ENCODE measurements around the gene H2BC17.

GRCh38 chr6:26296691-26297402 lies 11.5 kb upstream of the H4C8 start:
- RRBS: no CpG with 5 or more reads among the region's 4 CpGs

DNA sequence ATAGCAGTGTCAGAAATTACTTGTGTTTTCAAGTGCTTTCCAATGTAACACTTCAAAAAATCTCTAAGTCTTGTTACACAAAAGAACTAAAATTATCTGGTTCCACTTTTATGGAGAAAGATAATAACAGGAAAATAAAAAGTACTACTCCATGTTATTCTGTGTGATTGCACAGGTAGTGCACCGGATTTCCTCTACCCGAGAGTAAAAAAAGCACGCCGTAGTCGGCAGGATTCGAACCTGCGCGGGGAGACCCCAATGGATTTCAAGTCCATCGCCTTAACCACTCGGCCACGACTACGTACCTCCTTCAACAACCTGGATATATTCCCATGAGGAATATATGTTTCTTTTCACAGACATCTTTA lies 27.0 kb upstream of the H4C8 start:
- RRBS: no CpG with 5 or more reads among the region's 12 CpGs

DNA sequence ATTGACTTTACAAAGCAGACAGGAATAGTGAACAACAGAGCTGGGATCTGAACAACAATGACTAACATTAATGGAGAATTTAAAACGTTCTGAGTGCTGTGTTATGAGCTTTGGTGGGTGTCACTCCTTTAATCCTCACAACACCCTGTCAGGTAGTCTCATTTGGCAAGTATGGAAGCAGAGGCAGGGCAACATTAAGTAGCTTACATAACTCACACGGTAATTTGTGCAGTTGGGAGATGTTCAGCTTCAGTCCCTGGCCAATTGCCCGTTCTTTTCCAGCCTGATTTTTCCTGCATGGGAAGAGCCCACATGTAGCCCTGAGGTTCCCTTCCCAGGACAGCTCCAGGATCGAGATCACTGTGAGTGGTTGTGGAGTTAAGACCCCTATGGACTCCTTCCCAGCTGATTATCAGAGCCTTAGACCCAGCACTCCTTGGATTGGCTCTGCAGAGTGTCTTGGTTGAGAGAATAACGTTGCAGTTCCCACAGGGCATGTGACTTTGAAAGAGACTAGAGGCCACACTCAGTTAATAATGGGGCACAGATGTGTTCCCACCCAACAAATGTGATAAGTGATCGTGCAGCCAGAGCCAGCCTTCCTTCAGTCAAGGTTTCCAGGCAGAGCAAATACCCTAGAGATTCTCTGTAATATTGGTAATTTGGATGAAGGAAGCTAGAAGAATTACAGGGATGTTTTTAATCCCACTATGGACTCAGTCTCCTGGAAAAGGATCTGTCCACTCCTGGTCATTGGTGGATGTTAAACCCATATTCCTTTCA lies 5.3 kb upstream of the BTN2A2 start:
- RRBS: no CpG with 5 or more reads among the region's 6 CpGs

DNA sequence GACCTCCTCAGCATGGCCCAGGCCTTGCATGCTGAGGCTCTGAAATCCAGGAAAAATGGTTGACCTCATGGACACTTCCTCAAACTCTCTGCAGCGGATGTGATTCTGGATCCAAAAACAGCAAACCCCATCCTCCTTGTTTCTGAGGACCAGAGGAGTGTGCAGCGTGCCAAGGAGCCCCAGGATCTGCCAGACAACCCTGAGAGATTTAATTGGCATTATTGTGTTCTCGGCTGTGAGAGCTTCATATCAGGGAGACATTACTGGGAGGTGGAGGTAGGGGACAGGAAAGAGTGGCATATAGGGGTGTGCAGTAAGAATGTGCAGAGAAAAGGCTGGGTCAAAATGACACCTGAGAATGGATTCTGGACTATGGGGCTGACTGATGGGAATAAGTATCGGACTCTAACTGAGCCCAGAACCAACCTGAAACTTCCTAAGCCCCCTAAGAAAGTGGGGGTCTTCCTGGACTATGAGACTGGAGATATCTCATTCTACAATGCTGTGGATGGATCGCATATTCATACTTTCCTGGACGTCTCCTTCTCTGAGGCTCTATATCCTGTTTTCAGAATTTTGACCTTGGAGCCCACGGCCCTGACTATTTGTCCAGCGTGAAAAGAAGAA lies 11.1 kb downstream of the BTN3A1 start:
- RRBS: no CpG with 5 or more reads among the region's 8 CpGs

GRCh38 chr6:26430646-26431397 lies 9.5 kb upstream of the BTN3A3 start:
- RRBS: no CpG with 5 or more reads among the region's 8 CpGs

- RRBS: no CpG with 5 or more reads among the region's 2 CpGs
These were observed 692 bp upstream of the BTN3A3 start for GRCh38 chr6:26439652-26439971.

DNA sequence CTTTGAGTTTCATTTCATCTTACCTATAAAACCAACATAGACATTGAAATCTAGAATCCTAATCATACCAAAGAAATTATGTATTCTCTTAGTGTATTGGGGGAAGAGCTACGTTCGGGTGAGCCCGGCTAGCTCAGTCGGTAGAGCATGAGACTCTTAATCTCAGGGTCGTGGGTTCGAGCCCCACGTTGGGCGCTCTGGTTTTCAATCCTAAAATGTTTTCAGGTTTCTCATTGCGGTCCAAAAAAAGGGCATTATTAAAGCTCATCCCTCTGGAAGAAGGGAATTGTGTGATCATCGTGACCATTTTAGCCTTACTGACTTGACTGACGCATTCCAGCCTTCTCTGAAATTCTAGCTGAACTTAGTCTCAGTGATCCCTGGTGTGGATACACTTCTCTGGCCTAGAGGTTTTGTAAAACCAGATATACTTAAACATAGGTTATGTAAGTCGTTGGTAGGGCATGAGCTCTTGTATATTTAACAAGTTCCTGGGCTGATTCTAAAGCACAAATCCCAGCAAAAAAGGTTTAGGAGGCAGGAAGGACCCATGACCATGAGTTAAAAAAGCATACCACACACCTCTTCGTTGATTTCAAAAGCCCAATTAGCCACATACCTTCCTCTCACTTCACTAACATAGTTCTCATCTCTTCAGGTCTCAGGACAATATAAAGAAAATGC lies 18.4 kb downstream of the HMGN4 start:
- RRBS: no CpG with 5 or more reads among the region's 13 CpGs

DNA sequence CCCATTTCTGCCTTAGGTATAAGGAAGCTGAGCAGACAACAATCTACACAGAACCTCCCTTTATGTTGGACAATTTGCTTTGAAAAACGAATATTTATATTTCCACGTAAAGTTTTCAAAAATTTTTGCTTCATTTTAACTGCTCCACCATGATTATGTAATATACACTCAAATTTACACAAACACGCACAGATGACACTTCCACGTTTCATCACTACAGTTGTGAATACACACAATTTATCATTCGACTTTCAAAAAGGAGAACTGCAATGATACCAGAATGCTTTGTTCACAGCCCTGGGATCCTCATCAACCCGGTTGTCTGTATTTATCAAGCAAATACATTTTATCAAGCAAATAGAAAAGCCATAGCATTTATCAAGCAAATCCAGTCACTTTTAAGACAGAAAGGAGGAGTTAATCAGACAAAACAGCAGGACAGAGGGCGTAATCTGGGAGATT lies 20.4 kb upstream of the ABT1 start:
- RRBS: no CpG with 5 or more reads among the region's 7 CpGs

DNA sequence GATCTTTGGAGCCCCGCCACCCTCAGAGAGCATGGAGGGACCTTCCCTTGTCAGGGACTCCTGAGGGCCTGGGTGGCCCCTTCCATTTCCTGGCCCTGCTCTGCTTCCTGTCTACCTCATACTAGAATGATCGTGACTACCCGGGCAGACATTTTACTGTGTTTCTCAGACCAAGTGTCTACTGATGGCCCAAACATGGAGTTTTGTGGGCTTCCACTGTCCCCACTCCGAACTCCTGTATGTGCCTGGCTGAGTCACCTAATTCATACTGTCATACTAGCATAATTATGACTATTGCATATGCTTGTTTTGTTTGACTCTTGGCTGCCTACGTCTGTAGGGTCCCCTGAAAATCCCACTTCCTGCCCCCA lies 1.8 kb downstream of the ABT1 start:
- RRBS: no CpG with 5 or more reads among the region's 5 CpGs

DNA sequence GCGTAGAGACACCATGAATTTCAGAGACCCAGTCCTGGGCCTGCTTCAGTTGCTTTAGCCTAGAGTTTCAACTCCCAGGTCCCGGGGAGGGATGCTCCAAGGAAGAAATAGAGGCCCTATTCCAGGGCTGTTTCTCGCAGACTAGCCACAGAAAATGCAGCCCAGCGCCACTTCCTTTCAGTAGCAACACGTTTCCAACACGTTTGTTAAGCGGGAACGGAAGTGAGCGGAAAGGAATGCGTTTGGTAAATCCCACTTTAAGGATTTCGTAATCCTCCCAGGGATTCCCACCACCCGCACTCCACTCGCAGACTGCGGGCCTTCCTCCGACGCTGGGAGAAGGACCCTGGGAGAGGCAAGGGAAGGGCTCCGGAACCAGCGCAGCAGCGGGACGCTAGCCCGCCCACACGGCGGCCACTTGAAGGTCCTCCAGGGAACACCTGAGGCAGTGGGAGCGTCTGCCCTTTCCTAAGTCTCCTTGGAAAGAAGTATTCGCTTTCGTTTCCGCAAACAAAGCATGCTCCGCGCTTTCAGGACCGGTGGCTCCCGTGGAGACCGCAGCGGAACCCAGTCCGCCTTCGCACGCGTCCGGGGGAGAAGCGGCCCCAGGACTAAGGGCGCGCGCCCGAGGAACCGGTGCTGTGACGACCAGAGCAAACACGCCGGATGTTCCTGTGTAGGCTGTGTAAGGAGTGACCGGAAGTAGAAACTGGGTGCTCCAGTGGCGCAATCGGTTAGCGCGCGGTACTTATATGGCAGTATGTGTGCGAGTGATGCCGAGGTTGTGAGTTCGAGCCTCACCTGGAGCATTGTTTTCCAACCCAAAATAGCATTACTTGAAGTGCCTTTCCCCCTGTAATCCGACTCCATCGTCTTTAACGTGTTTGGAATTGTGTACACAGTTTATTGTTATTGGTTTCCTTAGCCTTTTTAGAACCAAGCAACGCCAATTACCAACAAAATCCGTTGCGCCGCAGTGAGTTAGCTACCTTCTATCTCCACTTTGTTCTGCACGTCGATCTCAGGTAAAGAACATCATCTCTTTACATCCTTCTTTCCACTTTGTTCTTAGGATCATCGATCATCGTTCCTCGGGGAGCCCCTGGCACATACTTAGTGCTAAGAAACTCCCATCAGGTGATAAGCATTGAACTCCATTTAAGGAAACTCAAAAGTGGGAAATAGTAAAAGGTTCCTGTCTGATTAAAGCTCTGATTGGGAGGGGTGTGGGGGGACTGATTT lies 112.5 kb downstream of the H2BC11 start:
- RRBS: 36% methylated on average over 15 of the region's 68 CpGs

GRCh38 chr6:27138117-27138958 lies 744 bp upstream of the H4C9 start:
- RRBS: no CpG with 5 or more reads among the region's 4 CpGs

DNA sequence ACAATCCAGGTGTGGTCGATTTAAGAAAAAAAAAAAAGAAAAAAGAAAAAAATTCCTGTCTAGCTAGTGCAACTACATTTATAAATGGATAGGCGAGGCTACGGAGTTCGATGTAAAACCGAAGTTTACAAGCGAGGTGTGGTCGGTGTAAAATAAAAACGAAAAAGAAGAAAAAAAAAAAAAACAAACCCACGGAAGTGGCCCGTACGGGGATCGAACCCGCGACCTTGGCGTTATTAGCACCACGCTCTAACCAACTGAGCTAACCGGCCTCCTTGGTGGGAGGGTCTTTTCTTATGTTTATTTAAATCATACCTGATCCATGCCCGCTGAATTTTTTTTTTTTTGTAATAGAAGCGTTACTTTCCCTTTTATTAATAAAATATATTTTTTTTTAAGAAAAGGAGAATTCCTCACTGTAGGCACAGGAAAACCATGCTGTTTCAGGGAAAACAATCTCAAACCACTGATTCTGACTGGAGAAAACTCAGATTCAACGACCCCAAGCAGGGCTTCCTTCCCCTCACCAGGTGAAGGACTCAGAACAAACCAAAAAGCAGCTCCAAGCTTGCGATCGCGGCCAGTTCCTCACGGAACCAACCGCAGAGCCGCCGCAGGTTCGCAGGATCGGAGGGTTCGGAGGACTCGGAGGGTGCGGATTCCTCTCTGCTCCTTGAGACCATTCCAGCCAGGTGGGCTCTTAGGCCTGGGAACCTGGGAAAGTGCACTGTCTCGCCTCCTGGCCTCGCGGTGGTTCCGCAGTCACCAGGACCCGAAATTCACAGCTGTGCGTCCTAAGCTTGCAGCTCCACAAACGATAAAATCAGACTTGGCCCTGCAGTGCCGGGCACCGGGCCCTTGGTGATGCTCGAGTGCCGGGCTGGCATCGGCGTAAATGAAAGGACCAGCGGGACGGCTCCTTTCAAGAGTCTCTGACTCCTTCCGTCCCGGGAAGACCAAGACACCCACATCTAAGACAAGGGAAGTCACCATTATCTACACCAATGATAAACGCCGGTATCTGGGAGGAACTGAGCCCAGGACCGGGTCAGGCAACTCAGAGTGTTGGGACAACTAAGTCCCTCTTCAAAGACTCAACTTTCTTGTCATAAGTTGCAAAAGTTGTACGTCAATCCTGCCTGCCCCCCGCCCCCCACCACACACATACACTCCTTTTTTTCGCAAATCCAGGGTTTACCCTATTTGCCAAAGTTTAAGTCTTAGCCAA lies 30.5 kb downstream of the H2AC12 start:
- RRBS: 3% methylated on average over 8 of the region's 55 CpGs

GRCh38 chr6:27479744-27479850 lies 6.7 kb upstream of the ZNF184 start:
- RRBS: no CpG with 5 or more reads among the region's 1 CpG

- RRBS: no CpG with 5 or more reads among the region's 14 CpGs
These were observed 89.0 kb upstream of the ZNF184 start for GRCh38 chr6:27561887-27562330.

DNA sequence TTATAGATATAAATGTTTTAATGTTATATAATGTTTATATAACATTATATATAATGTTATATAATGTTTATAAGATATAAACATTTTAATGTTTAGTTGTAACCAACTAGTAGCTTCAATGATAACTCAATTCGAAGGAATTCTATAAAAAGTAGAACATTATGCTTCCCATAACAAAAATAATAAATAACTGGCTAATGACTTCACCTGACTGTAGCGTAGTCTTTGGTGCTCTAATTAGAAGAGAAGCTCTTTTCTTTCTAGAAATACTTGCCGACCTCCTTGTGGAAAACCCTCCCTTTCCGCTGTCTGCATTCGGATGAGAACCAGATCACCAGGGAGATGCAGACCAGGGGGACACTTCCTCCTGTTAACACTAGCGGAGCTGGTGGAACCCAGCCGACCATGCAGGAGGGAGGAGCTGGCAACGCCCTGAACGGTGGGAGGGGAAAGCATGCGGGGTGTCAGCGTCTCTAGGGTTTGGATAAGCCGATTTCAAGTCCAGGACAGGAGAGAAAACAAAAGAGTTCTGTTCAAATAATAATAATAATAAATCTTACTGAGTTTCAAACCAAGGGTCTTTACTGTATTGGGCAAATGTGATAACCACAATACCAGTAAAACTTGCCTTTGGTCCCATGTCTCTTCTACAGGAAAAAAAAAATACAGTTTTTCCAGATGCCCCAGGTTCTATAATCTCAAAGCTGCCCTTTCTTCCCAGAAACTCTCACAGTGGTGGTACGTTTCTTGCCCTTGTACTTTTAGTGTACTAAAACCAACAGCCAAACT lies 53.7 kb downstream of the H2BC13 start:
- RRBS: no CpG with 5 or more reads among the region's 13 CpGs

DNA sequence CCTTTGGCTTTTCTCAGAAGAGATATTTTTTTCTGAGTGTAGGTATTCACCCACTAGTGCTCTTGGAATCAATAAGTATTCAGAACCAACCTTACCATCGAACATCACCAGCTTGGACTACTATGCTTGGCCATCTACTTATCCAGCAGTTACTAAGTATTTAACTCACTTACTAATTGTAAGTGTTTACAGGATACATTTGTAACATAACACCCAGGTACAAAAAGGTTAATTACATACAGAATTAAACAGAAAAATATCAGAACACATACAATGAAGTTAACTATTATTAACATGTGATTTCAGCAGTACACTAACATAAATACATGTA lies 1.4 kb downstream of the H2AC14 start:
- RRBS: no CpG with 5 or more reads among the region's 1 CpG

DNA sequence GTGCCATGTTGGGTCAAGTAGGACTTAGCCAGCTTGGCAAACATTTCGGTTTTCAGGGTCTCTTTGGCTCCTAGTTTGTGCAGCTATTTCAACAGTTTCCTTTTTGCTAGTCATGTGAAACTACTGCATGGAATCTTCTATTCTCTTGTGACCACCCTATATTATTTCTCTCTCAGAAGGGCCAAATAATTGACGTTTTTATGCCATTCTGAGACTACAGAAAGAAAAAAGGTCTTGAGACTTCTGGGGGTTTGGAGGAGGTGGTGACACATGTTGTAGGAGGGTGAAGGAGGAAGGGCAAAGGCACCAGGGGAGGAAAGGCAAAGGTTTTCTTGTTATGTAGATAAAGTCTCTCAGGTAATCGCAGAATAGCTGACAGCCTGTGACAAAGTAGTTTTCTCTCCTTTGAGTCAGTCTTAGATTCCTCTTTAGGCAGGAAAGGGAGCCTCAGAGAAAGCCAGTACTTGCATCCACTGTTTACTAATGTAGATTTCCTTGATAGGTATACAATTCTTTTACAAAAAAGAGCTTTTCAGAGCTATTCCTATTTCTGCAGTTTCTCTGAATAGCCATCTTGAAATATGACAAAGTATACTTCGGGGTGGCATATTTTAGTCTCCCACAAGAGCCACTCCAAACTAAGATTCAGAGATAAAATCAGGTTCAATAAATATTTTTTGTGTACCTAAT lies 2.1 kb downstream of the H3C12 start:
- RRBS: no CpG with 5 or more reads among the region's 4 CpGs

DNA sequence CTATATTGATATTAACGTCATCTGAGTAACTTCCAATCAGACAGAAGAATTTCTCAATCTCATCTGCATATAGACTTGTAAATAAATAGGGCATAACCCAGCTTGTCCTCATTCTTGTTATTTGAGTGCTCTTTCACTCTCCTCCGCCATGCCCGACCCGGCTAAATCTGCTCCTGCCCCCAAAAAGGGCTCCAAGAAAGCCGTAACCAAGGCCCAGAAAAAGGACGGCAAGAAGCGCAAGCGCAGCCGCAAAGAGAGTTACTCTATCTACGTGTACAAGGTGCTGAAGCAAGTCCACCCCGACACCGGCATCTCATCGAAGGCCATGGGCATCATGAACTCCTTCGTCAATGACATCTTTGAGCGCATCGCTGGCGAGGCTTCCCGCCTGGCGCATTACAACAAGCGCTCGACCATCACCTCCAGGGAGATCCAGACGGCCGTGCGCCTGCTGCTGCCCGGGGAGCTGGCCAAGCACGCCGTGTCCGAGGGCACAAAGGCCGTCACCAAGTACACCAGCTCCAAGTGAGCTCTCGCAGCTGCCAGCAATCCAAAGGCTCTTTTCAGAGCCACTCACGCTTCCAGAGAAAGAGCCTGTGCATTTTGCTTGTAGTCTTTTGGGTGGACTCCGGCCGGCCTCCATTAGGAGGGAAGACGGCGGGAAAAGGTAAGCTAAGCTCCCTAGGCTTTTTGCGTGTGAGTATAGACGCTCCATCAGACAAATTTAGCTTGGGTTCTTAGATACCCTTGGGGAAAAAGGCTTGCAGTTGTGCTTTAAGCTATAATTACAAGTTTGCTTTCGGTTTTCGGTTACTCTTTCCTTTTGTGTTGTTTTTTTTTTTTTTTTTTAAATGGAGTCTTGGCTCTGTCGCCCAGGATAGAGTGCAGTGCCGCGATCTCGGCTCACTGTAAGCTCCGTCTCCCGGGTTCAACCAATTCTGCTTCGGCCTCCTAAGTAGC lies at the start of gene H2BC17:
H2BC17 (plus strand) TSS at position 111 of the 960 bp plus-strand sequence.
- RRBS: no CpG with 5 or more reads among the region's 46 CpGs

GRCh38 chr6:27894850-27895480 lies 1.7 kb downstream of the H2BC17 start:
- RRBS: no CpG with 5 or more reads among the region's 19 CpGs

Measured in HL-60 (cell line).